ENCODE measurements around a stretch of chr11.

- PRO-cap, 4 experiments, result peak in 3 of 4 experiments; most common plus-strand start chr11:65165647 (in 2); most common minus-strand start chr11:65165575 (in 1)
- RAMPAGE, long total RNA, 2 experiments, result no peak in any of the 2 experiments
These were observed 4.7 kb upstream of the SPDYC start for GRCh38 chr11:65165276-65165719.

DNA sequence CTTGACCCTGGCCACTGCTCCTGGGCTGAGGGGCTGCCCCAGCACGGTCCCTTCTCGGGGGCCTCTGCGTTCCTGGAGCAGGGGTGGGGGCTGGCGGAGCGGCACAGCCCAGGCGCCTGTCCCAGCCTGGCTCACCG is 184 bp downstream of the CAPN1 start:
- PRO-cap, 4 experiments, result no peak in any of the 4 experiments
- RAMPAGE, long total RNA, 2 experiments, result no peak in any of the 2 experiments

- PRO-cap, 4 experiments, result peak in 2 of 4 experiments; most common plus-strand start chr11:65182459 (in 1); most common minus-strand start chr11:65182389 (in 1)
- RAMPAGE, long total RNA, 2 experiments, result no peak in any of the 2 experiments
These were observed 685 bp downstream of the CAPN1 start for GRCh38 chr11:65182181-65183044.

GRCh38 chr11:65183450-65184698 is 2.1 kb downstream of the CAPN1 start:
- PRO-cap, 4 experiments, result peak in 1 of 4 experiments; most common minus-strand start chr11:65183629 (in 1)
- RAMPAGE, long total RNA, 2 experiments, result no peak in any of the 2 experiments

DNA sequence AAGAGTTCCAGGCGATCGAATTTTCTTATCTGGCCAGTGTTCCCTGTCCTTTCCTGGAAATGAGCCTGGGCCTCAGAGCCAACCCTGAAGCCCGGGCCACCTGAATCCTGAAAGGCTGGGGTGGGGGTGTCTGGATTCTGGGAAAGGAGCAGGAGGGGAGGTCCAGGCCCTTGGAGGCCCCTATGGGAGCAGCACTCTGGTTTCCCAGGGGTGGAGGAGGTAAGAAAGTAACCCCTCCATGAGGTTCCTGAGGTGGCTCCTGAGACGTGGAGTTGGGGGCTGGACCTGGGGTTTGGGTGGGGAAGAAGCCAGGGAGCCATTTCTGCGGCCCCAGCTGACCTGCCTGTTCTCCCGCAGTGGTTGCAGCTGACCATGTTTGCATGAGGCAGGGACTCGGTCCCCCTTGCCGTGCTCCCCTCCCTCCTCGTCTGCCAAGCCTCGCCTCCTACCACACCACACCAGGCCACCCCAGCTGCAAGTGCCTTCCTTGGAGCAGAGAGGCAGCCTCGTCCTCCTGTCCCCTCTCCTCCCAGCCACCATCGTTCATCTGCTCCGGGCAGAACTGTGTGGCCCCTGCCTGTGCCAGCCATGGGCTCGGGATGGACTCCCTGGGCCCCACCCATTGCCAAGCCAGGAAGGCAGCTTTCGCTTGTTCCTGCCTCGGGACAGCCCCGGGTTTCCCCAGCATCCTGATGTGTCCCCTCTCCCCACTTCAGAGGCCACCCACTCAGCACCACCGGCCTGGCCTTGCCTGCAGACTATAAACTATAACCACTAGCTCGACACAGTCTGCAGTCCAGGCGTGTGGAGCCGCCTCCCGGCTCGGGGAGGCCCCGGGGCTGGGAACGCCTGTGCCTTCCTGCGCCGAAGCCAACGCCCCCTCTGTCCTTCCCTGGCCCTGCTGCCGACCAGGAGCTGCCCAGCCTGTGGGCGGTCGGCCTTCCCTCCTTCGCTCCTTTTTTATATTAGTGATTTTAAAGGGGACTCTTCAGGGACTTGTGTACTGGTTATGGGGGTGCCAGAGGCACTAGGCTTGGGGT is 29.5 kb downstream of the CAPN1 start:
- PRO-cap, 4 experiments, result peak in 1 of 4 experiments; most common plus-strand start position 797 of the sequence (in 1); most common minus-strand start position 763 of the sequence (in 1)
- RAMPAGE, long total RNA, 2 experiments, result no peak in any of the 2 experiments

DNA sequence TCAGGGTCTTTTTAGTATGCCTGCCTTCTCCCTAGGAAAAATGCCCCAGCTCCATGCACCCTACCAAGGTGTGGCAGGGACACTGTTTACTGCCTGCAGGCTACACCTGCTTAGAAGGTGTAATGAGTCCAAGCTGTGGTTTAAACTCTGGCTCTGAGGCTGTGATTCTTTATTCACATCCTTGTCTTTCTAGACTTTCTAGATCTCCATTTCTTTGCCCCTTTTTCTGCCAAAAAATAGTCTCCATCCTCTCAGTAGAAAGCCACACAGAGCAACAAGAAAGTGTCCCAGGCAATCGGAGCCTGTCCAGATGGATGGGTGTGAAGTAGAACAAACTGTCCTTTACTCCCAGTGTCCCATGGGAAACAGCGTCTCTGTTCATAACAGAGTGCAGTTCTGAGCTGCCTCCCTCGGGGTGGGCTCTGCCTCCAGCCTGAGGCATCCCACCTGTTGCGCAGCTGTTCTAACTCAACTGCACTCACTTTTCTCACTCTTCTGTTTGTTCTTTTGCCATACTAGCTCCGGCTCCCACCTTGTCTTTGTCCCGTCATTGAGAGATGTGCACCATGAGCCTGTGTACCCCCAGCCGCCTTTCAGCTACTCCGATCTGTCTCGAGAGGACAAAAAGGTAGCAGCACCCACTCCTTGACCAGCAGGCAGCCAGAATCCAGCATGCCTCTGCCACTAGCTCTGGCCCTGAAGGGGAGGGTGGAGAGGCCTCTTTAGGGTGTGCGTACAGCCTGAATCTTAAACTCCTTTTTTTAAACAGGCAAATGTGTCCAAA is 20.8 kb upstream of the CDC42EP2 start:
- PRO-cap, 4 experiments, result no peak in any of the 4 experiments
- RAMPAGE, long total RNA, 2 experiments, result no peak in any of the 2 experiments

GRCh38 chr11:65311016-65311448 is 3.6 kb upstream of the CDC42EP2 start:
- PRO-cap, 4 experiments, result no peak in any of the 4 experiments
- RAMPAGE, long total RNA, 2 experiments, result no peak in any of the 2 experiments

- PRO-cap, 4 experiments, result peak in 3 of 4 experiments; most common plus-strand start chr11:65366471 (in 3)
- RAMPAGE, long total RNA, 2 experiments, result no peak in any of the 2 experiments
These were observed 11.8 kb downstream of the TIGD3 start for GRCh38 chr11:65366364-65366765.

GRCh38 chr11:65390715-65391101 is 4.3 kb downstream of the FRMD8 start:
- PRO-cap, 4 experiments, result no peak in any of the 4 experiments
- RAMPAGE, long total RNA, 2 experiments, result no peak in any of the 2 experiments

- PRO-cap, 4 experiments, result no peak in any of the 4 experiments
- RAMPAGE, long total RNA, 2 experiments, result no peak in any of the 2 experiments
These were observed 25.6 kb downstream of the FRMD8 start for GRCh38 chr11:65411780-65412598.

DNA sequence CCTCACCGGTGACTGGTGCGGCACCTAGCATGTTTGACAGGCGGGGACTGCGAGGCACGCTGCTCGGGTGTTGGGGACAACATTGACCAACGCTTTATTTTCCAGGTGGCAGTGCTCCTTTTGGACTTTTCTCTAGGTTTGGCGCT is 37.0 kb downstream of the FRMD8 start:
- PRO-cap, 4 experiments, result no peak in any of the 4 experiments
- RAMPAGE, long total RNA, 2 experiments, result no peak in any of the 2 experiments

- PRO-cap, 4 experiments, result peak in 4 of 4 experiments; most common plus-strand start chr11:65426083 (in 4); most common minus-strand start chr11:65426229 (in 3)
- RAMPAGE, long total RNA, 2 experiments, result no peak in any of the 2 experiments
These were observed 39.5 kb downstream of the FRMD8 start for GRCh38 chr11:65425796-65426575.

DNA sequence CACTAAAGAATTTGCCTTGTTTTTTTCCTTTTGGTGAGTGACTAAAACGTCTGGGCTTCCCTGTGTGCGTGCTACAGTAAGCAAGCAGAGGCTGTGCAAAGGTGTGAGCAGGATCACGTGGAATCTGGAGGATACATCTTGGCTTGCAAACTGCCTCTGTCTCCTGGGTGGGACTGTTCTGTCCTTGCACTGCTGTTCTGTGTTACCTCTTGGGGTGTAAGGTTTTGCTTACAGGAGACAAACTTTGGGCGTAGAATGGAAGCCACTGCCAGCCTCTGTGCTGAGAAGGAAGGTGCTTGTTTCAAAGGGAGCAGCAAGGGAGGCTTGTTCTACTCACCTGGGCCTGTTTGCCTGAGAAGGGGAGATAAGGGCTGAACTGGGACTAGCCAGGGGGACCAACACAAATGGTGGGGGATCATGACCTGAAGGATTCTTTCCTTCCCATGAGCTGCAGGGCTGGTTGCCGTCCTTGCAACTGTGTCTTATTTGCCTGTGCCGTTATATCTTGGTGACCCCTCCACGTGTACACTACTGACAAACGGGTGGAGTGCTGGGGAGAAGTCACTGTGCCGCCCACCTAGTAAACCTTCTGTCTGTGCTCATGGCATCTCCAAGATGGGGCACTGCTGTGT is 40.7 kb downstream of the FRMD8 start:
- PRO-cap, 4 experiments, result peak in 4 of 4 experiments; most common plus-strand start position 243 of the sequence (in 3); most common minus-strand start position 199 of the sequence (in 3)
- RAMPAGE, long total RNA, 2 experiments, result no peak in any of the 2 experiments

DNA sequence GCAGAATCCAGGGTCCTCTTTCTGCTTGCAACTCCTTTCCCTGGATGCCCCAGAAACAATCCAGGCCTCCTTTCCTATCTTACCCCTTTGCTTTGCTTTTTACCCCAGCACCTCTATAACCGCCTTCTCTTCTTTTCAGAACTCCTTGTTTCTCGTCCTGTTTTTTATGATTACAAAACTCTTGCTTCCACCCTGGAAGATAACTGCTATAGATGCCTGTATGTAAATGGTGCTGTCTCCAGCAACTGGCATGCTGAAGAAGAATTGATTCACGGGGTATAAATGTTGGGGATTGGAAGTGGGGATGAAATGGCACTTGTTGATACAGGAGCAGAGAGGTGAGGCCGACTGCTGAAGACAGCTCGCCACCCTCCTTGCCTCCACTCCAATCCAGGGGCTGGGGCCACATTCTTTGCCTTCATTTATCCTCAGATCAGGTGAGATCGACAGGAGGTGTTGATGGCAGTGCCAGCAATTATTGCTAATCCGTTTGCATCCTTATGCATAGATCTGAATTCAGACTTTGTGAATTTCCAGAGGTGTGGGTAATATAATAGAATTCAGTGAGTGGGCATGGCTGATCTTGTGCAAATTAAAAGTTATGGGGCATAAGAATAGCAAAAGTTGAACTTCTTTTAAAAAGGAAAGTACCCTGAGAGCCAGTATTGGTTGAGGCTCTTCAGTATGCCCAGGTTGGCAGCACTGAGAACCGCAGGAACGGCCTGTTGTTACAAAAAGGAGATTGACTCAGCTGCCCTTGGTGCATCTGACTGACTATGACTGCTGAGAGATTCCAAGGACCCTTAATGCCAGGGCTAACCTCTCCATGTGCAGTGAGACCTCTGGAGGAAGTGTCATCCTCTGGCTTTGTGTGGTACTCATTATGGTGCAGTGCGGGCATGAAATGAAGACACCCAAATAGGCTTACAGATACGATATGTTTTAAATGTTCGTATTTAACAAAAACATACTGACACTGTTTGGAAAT is 41.5 kb downstream of the FRMD8 start:
- PRO-cap, 4 experiments, result peak in 4 of 4 experiments; most common plus-strand start position 285 of the sequence (in 2); most common minus-strand start position 778 of the sequence (in 2)
- RAMPAGE, long total RNA, 2 experiments, result no peak in any of the 2 experiments

DNA sequence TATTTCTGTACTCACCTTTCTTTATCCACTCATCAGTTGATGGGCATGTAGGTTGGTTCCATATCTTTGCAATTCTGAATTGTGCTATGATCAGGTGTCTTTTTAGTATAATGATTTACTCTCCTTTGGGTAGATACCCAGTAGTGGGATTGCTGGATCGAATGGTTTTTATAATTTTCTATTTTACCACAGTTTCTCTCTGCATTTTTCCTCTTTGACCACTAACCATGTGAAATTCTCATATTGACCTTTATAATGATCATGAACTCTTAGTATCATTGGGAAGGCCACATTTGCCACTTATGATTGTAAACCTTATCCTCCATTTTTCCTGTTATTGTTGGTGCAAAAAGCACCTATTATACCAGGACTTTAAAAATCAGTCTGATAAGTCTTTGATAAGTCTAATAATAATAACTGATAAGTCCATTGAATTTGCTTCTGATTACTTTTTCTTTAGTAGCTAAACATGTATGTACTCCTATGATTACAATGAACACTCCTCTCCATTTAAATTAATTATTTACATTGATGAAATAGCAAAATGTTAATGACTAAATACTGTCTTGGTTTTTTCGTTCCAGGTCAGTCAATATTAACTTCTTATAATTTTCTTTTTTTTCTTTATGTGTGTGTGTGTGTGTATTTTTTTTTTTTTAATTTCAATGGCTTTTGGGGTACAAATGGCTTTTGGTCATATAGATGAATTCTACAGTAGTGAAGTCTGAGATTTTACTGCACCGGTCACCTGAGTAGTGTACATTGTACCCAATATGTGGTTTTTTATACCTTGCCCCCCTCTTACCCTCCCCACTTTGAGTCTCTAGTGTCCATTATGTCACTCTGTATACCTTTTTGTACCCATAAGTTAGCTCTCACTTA is 45.8 kb downstream of the FRMD8 start:
- PRO-cap, 4 experiments, result peak in 1 of 4 experiments; most common plus-strand start position 176 of the sequence (in 1)
- RAMPAGE, long total RNA, 2 experiments, result no peak in any of the 2 experiments

DNA sequence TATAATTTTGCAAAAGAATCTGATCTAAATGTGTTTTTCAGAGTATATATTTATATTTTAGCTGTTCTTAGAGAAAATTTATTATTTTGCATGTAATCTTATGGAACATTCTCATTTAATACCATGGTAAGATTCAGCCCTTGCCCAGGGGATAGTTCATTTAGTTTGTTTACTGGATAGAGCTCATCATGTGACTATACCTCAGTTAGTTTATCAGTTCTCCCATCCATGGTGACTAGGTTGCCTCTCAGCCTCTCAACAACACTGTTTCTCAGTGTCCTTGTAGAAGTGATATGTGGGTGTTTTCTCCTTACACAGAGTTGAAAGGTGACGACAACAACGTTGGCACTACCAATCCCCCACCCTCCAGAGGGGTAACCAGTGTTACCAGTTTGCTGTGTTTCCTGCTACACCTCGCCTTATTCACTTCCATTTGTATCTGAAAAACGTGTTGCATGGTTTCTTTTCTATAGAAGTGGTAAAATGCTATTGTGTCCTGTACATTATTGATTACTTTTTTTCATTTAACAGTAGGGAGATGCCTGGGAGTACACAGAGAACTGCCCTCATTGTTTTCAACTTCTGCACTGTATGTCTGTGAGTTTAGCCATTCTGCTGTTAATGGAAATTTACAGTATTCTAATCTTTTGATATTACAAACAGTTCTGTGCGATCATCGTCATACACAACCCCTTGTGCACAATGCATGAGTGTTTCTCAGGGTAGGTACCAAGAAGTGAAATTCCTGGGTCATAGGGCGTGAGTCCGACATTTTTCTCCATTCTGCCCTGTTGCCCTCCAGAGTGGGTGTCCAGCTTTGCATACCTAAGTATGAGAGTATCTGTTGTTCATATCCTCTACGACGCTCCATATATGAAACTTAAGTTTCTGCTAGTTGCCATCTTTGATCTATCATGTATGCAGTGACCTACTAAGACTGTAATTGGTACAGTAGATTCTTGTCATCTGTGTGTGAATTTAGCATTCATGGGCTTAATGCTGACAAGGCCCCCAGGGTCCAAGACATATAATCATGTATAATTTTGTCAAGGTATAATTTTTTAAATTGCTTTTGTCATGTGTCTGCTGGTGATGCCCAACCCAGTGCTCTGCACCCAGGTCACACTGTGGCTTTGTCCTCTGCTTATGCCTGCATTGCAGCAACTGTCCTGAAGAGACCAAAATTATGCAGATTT is 47.9 kb downstream of the FRMD8 start:
- PRO-cap, 4 experiments, result peak in 4 of 4 experiments; most common plus-strand start position 320 of the sequence (in 3); most common minus-strand start position 266 of the sequence (in 1)
- RAMPAGE, long total RNA, 2 experiments, result no peak in any of the 2 experiments

DNA sequence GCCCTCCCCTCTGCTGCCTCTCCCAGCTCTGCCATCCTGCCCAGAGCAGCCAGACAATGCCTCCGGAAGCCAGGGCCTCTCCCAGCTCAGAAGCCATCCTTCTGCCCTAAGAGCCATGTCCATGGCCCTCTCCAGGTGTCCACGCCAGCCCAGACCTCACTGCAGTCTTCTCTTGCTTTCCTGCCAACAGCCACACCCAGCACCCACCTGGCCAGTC is 34.5 kb upstream of the SCYL1 start:
- PRO-cap, 4 experiments, result no peak in any of the 4 experiments
- RAMPAGE, long total RNA, 2 experiments, result no peak in any of the 2 experiments

GRCh38 chr11:65505168-65505499 is 19.7 kb upstream of the SCYL1 start:
- PRO-cap, 4 experiments, result peak in 1 of 4 experiments; most common plus-strand start chr11:65505274 (in 1)
- RAMPAGE, long total RNA, 2 experiments, result no peak in any of the 2 experiments

DNA sequence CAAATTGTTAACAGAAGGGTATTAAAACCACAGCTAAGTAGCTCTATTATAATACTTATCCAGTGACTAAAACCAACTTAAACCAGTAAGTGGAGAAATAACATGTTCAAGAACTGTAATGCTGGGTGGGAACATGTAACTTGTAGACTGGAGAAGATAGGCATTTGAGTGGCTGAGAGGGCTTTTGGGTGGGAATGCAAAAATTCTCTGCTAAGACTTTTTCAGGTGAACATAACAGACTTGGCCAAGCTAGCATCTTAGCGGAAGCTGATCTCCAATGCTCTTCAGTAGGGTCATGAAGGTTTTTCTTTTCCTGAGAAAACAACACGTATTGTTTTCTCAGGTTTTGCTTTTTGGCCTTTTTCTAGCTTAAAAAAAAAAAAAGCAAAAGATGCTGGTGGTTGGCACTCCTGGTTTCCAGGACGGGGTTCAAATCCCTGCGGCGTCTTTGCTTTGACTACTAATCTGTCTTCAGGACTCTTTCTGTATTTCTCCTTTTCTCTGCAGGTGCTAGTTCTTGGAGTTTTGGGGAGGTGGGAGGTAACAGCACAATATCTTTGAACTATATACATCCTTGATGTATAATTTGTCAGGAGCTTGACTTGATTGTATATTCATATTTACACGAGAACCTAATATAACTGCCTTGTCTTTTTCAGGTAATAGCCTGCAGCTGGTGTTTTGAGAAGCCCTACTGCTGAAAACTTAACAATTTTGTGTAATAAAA is 19.0 kb upstream of the SCYL1 start:
- PRO-cap, 4 experiments, result peak in 1 of 4 experiments; most common plus-strand start position 114 of the sequence (in 1)
- RAMPAGE, long total RNA, 2 experiments, result no peak in any of the 2 experiments

GRCh38 chr11:65538419-65538898 is 13.6 kb downstream of the SCYL1 start:
- PRO-cap, 4 experiments, result no peak in any of the 4 experiments
- RAMPAGE, long total RNA, 2 experiments, result no peak in any of the 2 experiments